T-cell (primary cell): ENCODE data around the genes MTM1, MAGEA2B and PNCK.

- PRO-cap, 7 experiments: no peak in any of the 7 experiments
Measured at GRCh38 chrX:150508073-150508919, 60.1 kb upstream of the MTM1 start.

DNA sequence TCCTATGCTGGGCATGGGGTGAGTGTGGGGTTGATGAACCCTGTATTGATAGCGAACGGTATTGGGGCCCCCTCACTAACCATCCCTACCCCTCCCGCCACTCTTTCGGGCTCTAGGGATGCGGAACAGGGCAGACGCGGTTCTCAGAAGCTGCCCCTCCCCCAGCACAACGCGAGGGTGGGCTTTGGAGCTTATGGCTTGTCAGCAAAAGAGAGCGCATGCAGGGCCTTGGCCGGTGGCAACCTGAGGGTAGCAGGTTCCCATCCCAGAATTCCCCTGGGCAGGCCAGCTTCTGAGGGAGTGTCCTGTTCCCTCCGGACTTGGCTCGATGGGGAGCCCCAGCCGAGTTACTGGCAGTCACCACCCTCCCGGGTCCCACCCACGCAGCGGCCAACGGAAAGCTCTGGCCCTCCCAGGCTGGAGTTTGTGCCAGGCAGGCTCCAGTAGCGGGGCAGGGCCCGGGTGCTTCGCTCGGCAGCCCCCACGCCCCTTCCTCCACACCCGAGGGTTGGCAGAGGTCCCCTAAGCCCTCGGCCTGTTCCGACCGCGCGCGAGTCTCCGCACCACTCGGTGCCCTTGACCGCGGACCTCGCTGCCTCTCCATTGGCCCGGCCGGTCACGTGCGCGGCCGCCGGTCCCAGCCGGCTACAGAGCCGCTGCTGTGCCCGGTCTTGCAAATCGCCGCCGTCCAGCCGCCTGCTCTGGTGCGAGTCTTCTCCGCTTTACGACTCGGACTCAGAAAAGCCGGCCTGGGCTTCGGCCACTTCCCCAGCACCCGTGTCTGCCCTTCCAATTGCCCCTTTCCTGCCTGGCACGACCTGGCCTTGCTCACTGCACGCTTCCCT is 20.9 kb upstream of the MTM1 start:
- PRO-cap, 7 experiments: no peak in any of the 7 experiments

GRCh38 chrX:150568440-150569645 is at the start of gene MTM1:
TSS of gene MTM1 (plus strand) at chrX:150568621.
- PRO-cap, 7 experiments: peak in 7 of 7 experiments; most common plus-strand start chrX:150568637 (in 7); most common minus-strand start chrX:150569330 (in 6)

GRCh38 chrX:150575151-150575948 is 6.9 kb downstream of the MTM1 start:
- PRO-cap, 7 experiments: peak in 1 of 7 experiments; most common minus-strand start chrX:150575555 (in 1)

GRCh38 chrX:150846223-150846449 is 52.3 kb downstream of the CD99L2 start:
- PRO-cap, 7 experiments: no peak in any of the 7 experiments

GRCh38 chrX:151734523-151734731 is 119 bp upstream of the CNGA2 start:
- PRO-cap, 7 experiments: no peak in any of the 7 experiments

DNA sequence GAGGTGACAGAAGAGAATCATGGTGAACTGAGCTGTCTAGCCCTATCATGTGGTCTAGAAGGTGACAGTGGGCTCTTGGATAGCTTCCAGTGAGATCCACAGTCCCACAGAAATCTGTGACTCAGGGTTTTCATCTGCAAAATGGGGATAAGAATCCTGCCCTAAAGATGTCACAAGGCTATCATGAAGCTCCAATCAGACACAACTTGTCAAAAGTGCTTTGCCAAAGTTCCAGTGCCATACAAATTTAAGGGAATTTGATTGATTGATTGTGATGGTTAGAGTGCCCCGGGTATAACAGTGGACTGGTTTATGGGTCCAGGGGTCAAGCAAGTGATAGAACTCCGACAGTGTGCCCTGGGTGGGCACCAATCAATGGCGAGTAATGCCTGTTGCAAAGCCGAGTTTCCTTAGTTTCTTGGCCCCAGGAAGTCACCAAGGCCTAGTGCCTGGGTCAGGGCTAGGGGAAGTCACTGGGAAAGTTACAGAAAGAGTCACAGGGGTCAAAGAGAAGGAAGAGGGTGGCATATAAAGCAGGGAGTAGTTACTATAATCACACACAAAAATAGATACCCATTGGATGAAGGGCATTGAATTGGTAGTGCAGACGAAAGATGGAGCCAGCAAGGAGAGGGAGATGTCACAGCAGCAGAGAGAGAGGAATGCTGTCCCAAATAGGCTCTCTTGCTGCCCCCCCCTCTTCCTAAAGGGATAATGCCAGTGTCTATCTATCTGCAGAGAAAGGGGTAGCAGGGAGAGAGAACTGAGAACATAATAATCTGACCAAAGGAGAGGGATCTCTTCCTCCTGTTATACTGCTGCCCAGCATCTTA is 20.9 kb downstream of the GABRE start:
- PRO-cap, 7 experiments: no peak in any of the 7 experiments

- PRO-cap, 7 experiments: no peak in any of the 7 experiments
Measured at GRCh38 chrX:151957775-151958890, 16.3 kb downstream of the GABRE start.

DNA sequence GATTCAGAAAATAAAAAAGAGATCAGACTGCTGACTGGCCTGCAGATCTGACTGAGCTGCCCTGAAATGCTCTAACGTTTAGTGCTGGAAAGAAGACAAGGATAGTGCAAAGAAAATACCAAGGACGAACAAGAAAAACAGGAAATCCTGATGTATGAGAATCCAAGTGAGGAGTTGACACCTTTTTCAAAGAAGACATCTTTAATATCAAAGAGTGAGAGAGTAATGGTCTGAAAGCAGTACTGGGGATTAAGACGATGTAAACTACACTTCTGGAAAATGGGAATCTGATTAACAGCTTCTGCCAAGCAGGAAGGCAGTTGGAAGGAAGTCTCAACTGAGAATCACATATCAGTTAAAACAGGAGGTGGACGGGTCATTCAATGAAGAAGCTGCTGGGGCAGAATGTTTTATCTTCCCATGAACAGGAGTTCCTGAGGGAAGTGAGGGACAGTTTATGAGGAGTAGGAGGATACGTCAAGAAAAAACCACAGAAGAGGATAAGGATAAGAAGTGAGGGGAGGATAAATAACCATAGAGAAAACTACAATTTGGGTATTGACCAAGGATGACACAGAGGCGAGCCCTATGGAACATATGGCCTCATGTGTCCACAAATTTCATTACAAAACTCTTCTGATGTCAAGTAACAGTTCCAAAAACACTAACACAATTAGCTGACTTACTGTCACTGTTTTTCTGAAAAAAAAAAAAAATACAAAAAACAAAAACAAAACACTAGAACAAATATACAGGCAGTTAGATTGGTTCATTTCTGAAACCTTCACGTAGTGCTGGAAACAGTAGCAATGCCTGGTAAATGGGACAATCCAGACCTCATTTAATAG is 38.7 kb upstream of the MAGEA10 start:
- PRO-cap, 7 experiments: no peak in any of the 7 experiments

- PRO-cap, 7 experiments: no peak in any of the 7 experiments
Measured at GRCh38 chrX:152714390-152714873, at the start of gene MAGEA2B. TSS of gene MAGEA2B (plus strand) at chrX:152714628.

GRCh38 chrX:153056629-153056775 is 232 bp downstream of the PNMA3 start:
- PRO-cap, 7 experiments: no peak in any of the 7 experiments

DNA sequence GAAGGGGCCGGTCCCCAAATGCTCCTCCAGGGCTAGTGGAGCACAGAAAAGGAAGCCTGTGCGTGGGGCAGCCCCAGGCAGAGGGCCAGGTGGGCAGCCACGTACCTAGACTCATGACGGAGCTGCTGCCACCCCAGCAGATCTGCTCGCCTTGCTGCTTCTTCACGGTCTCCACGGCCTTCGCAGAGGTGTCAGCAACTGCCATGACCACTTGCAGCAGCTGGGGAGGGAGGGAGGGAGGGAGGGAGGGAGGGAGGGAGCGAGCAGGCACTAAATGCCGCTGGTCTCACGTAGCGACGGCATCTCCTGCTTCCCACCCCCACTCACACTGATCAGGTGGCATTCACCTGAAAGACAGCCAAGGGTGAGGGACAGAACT is 8.4 kb upstream of the TREX2 start:
- PRO-cap, 7 experiments: no peak in any of the 7 experiments

DNA sequence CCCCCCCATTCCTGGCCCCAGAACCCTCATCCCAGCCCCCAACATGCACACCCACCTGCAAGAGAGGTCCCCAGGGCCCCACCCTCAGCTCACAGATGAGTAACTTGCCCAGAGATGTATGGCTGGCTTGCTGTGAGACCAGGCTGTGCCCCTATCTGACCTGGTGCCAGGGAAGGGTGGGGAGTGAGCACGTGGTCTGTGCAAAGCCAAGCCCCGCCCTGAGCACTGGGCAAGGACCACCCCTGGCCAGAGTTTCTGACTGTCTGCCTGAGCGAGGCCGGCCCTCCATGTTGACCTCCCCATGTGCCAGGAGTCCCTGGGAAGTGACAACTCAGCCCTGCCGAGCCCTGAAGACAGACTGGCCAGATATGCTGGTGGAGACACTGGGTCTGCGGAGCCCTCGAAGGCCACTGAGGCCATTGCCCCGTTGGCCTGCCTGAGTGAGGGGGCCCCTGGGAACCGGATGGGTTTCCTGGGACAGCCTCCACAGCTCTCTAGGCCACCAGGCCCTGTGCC is 7.2 kb upstream of the BGN start:
- PRO-cap, 7 experiments: no peak in any of the 7 experiments

- PRO-cap, 7 experiments: no peak in any of the 7 experiments
Measured at GRCh38 chrX:153487995-153489169, 6.4 kb upstream of the BGN start.

- PRO-cap, 7 experiments: no peak in any of the 7 experiments
Measured at GRCh38 chrX:153643536-153644118, 3.4 kb upstream of the DUSP9 start.

GRCh38 chrX:153667719-153668418 is 5.7 kb downstream of the PNCK start:
- PRO-cap, 7 experiments: no peak in any of the 7 experiments

- PRO-cap, 7 experiments: no peak in any of the 7 experiments
Measured at GRCh38 chrX:153673693-153674081, at the start of gene PNCK. TSS of gene PNCK (minus strand) at chrX:153673813.

- PRO-cap, 7 experiments: no peak in any of the 7 experiments
Measured at GRCh38 chrX:153690858-153691697, 3.4 kb downstream of the SLC6A8 start.

DNA sequence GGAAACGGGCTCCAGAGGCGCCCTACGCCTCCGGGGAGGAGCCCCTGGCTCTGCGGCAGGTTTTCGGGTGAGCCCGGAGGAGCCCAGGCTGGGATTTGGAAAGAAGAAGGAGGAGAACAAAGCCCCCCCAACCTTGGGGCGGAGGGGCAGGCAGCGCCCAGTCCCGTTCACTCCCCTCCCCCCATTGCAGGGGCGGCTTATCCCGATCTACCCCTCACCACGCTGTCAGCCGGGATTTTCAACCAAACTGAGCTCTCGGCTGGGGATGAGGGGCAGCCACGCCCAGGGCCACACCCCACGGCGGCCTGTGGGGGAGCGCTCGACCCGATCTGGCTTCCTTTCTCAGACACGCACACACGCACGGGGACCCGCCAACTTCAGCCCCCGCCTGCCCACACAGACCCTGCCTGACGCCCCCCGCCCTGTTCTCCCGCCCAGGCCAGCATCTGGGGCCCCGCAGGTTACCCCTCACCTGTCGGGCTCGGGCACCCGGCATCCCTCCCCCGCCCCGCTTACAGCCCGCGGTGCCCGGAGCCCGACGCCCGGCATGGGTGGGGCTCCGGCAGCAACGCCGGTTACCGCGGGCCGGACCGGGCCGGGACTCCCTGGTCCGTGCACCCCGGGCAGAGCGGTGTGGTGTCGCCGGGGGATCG is 477 bp downstream of the L1CAM start:
- PRO-cap, 7 experiments: no peak in any of the 7 experiments

DNA sequence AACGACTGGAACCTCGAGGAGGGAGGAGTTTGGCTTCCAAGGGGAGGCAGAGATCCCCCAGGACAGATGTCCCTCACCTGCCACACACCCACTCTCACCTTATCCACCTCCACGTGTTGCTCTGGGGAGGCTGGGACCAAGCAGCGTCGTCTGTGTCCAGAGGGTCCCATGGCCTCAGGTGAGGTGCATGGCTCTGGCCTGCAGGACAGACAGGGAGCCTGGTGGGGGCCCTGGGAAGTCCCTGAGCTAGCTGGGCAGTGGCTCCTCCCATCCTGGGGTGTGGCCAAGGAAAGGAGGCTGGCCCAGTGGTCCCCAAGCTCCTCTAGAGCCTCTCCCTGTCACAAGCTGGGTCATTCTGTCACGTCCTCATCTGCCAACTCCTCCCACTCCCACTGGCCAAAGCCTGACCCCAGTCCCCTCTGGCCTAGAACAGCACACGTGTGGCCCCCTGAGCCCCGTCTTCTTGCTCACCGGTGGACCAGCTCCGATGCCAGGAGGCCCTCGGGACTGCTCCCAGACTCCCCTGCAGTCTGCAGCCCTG is 4.6 kb downstream of the AVPR2 start:
- PRO-cap, 7 experiments: no peak in any of the 7 experiments